Measurements from ENCODE around the genes DAOA and LIG4.

GRCh38 chr13:105465800-105466298 lies at the start of gene DAOA:
Gene DAOA, plus strand, starts transcription at chr13:105466045.
- PRO-cap, result no peak
- RRBS, 2 experiments, result no CpG with 5 or more reads among the region's 2 CpGs

DNA sequence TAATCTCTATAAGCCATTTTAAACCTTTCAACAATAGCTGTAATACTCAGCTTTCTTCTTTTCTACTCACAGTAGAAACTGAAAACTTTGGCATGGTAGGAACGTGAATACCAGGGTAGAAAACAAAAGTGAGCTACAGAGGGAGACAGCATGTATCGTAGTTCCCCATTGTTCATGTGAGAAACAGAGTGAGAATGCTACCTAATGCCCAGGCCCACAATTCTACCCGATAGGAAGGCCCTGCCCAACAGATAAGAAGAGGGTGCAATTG lies 322.5 kb downstream of the EFNB2 start:
- PRO-cap, result no peak
- RRBS, 2 experiments, result no CpG with 5 or more reads among the region's 3 CpGs

DNA sequence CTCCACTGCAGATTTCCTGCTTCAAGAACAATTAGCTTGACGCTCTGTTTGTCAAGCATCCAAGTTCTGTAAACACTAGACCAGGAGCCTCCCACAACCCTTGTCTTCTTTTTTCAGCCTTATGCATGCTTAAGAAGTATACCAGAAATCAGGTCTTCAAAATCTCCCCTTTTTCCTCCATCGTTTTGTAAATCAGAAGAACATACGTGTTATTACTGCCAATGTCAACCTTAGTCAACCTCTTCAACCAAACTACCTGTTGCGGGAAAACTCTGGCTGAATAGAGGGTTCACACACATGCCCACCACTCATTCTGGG lies 39.3 kb downstream of the EFNB2 start:
- PRO-cap, result no peak
- RRBS, 2 experiments, result no CpG with 5 or more reads among the region's 4 CpGs

DNA sequence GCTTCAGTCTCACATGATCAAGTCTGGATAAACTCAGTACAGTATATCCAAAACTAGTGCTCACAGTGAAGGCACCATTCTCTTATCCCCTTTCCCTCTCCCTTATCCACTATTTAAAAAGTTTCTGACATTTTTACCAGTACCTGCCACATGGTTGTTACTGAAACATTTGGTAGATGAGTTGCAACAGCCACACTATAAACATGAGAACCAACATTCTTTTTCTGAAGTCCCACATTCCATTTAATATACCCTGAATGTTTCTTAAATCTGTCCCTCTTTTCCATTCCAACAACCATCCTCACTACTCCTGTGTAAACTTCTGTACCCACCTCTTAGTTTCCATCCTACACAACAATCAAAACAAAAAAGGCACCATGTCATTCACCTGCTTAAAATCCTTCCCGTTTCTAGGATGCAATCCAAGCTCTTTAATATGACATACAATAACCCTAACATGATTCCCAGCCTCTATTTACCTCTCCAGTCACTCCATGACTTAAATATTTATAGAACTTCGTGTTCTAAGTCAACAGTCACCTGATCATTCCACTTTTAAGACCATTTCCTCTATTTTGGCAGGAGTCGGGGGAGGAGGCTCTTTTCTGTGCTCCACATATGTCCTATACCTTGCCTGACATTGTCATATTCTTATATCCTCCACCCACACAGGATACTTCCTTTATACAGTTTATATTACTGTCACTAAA lies 3.0 kb downstream of the ARGLU1 start:
- PRO-cap, result no peak
- RRBS, 2 experiments, result no CpG with 5 or more reads among the region's 3 CpGs

- PRO-cap, result no peak
- RRBS, 2 experiments, result no CpG with 5 or more reads among the region's 4 CpGs
Measured at GRCh38 chr13:106569461-106570231, 1.7 kb upstream of the ARGLU1 start.

- PRO-cap, result no peak
- RRBS, 2 experiments, result no CpG with 5 or more reads among the region's 7 CpGs
Measured at GRCh38 chr13:106619964-106620455, 52.1 kb upstream of the ARGLU1 start.

DNA sequence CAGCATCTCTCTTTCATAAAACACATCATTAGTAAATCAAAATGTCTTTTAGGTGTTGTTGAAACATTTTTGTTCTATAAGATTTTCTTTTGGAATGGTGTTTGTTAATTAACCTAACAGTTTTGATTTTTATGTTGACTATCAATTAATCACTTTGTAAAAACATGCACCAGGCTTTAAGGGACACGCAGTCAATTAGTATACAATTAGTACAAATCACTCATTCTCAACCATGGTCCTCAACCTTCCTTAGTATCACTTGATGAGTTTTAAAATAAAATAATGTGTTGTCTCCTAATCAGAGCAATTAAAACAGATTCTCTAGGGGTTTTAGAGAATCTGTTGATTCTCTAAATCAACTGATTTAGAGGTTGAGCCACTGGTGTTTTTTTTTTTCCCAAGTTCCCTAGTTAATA lies 617.6 kb downstream of the NALF1 start:
- PRO-cap, result no peak
- RRBS, 2 experiments, result no CpG with 5 or more reads among the region's 1 CpG

GRCh38 chr13:107450824-107451516 lies 416.3 kb downstream of the NALF1 start:
- PRO-cap, result no peak
- RRBS, 2 experiments, result no CpG with 5 or more reads among the region's 14 CpGs

DNA sequence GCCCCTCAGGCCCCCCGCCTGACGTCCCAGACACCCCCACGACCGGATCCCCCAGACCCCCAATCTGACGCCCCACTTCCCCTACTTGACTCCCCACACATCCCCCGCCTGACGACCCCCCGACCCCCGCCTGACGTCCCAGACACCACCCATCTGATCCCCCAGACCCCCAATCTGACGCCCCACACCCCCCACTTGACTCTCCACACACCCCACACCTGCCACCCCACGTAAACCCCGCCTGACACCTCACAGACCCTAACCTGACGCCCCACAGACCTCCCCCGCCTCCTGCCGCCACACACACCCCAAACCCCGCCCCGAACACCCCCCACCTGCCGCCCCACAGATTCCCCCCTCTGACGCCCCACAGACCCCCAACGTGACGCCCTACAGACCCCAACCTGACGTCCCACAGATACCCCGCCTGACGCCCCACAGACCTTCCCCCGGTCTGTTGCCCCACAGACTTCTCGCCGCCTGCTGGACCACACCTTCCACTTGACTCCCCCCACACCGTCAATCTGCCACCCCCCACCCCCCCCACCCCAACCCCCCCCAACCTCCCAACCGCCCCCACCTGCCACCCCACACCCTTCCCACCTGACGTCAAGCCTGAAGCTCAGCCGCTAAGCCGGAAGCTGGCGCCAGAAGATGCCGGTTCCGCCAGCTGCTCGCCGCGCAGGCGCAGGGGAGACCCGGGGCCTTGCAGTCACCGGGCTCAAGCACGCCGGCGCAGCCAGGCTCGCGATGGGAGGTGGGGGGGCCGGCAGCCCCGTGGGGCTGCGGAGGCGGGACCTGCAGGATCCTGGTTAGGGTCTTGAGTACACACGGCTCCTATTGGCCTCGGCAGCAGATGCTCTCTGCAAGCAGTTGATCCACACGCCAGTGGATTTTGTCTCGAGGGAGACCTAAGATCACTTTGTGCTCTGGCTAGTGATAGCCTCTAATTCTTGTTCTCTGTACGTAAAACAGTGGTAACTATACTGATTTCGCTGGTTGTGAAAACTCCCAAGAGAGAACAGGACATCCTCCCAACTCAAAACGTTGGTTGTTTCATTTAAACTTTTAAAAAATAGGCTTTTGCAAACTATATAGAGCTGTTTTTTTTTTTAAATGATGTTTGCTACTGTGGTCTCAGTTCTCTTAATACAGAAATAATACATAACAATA lies at the start of gene LIG4:
Gene LIG4 (minus strand): TSS at position 656 of the 1,173 bp plus-strand sequence.
- PRO-cap, result bidirectional peak, plus-strand start at position 650 of the sequence, minus-strand start at position 624 of the sequence; bidirectional peak, plus-strand start at position 852 of the sequence, minus-strand start at position 687 of the sequence
- RRBS, 2 experiments, result 1 to 5% methylated on average over 10 to 11 of the region's 58 CpGs

DNA sequence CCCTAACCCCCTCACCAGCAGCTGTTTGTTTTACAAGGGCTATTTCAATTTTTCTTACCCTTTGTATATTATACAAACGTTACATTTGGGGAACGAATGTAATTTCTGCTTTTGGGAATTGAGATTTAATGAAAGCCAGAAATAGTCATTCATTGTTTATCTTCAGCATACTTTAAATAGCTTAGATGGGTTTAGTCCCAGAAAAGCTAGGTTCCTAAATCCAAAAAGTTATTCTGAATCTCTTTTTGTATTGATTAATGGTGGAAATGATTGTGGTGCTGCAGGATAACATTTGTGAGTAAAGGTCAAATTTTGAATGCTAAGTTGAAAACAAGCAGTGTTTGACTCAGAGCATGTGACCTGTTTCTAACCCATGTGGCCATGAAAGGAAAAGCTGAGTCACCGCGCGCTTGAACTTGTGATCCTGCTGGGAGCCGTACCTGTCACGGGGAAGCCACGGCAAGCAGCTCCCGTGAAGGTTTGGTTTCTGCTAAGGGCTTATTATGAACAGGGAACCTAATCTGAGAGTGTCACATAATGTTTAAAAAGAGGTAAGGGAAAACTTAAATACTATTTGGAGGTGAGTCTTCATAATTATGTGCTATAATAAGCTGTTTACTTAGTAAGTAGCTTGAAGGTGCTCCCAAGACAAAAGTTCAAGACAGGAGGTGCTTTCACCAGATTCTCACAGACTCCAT lies 286.2 kb downstream of the MYO16 start:
- PRO-cap, result no peak
- RRBS, 2 experiments, result no CpG with 5 or more reads among the region's 9 CpGs

- PRO-cap, result no peak
Measured at GRCh38 chr13:108957935-108958207, 328.5 kb downstream of the MYO16 start.

GRCh38 chr13:109157018-109157619 lies 527.7 kb downstream of the MYO16 start:
- PRO-cap, result no peak
- RRBS, 2 experiments, result no CpG with 5 or more reads among the region's 7 CpGs

- PRO-cap, result no peak
- RRBS, 2 experiments, result no CpG with 5 or more reads among the region's 3 CpGs
Measured at GRCh38 chr13:109274571-109274874, 511.9 kb downstream of the IRS2 start.

DNA sequence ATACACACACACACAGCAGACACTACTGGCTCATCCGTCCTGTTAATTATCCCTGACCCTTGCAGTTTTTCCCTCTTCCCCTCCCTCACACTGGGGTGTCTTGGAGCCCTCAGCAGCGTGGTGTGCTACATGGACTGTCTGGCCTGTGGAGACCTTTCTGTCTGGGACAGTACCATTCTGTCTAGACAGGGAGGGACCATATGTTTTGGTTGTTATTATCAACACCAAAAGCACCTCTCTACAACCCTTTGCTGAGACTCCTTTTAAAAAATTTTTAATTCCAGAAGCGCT lies 374.1 kb downstream of the IRS2 start:
- PRO-cap, result no peak
- RRBS, 2 experiments, result no CpG with 5 or more reads among the region's 3 CpGs

DNA sequence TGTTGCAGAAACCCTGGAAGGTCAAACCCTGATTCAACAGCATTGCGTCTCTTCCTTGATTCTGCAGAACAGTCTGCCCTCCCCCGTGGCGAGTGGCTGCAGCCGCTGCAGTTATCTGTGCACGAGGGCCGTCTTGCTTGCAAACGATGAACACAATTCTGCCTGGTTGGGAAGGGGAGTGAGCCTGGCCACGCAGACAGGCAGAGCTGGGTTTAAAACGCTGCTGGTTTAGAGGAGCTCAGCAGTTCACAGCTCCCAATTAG lies 373.8 kb downstream of the IRS2 start:
- PRO-cap, result no peak
- RRBS, 2 experiments, result no CpG with 5 or more reads among the region's 9 CpGs

- PRO-cap, result no peak
- RRBS, 2 experiments, result no CpG with 5 or more reads among the region's 4 CpGs
Measured at GRCh38 chr13:109576555-109576908, 209.9 kb downstream of the IRS2 start.

DNA sequence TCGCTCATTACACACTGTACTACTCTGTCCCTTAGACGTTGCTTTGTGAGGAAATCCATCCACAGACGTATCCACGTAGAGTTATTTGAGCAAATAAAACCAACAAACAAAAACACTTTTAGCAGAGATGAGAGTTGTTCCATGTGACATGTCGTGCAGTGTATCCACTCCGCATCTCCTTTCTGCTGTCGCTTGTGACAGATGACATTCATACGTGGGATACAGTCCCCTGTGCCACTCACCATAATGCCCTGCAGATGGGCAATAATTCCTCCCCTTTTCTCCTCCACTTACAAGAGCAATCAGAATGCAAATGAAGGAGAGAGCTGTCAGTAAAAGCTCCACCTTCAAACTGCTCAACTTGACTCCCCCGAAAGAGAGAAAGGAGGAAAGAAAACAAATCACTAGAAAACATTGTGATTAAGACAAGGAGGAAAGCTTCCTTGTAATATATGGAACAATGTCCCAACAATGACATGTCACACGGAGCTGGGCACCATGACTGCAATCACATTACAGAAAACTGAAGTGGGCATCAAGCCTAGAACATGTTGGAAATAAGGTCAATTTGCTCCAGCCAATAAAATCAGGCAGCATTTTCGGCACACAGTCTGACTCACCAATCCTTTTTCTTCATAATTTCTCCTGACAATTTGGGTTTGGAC lies 25.9 kb downstream of the IRS2 start:
- PRO-cap, result no peak
- RRBS, 2 experiments, result no CpG with 5 or more reads among the region's 11 CpGs

- PRO-cap, result no peak
- RRBS, 2 experiments, result 2 to 3% methylated on average over 19 of the region's 39 CpGs
Measured at GRCh38 chr13:109785087-109785437, 1.3 kb downstream of the IRS2 start.

DNA sequence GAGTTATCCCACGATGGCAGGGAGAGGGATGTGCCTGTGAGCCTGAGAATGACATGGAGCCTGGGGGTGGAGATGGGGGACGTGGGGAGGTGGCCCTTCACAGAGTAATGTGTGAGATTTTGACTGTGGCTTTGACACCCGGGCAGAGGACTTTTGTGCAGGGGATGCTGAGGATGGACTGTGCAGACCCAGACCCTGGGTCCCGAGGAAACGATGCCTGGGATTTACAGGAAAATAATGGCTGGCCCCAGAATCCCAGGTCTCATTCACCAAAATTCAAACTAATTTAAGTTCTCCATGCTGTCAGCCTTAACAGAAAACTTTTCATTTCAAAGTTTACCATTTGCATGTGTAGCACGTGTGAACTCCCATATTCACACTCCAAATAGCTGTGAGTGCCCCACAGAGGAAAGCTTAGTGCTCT lies 215.9 kb upstream of the IRS2 start:
- PRO-cap, result no peak
- RRBS, 2 experiments, result no CpG with 5 or more reads among the region's 6 CpGs

DNA sequence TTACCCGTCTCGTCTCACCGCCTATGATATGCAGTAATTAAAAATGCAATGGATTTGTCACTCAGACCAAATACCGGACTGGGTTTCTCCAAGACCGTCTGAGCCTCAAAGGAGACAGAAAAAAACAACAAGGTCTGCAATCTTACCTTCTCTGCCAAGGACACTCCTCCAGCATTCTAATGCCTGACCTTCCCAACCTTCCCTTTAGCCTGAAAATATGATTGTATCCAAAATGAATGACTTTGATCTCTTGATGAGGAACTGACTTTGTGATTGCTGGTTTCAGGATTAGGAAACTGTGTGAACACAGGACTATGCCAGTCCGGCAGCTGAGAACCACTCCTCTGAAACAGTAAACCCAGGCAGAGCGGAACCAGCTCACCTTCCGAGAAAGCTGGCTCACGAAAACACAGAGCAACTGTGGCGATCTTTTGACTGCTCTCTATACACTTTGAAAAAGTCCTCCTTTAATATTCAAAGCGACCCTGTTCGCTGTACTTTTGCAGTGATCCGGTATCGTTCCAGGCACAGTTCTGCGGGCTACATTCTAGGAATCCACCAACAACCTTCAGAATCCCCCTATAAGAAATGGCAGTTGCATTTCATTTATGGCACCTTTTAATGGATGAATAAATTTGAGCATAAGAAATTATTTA lies 258.8 kb upstream of the IRS2 start:
- PRO-cap, result no peak
- RRBS, 2 experiments, result no CpG with 5 or more reads among the region's 15 CpGs

Data from HEK293 (cell line).